Lower leg skin (tissue), 2 donors: ENCODE data around the gene TTC22.

DNA sequence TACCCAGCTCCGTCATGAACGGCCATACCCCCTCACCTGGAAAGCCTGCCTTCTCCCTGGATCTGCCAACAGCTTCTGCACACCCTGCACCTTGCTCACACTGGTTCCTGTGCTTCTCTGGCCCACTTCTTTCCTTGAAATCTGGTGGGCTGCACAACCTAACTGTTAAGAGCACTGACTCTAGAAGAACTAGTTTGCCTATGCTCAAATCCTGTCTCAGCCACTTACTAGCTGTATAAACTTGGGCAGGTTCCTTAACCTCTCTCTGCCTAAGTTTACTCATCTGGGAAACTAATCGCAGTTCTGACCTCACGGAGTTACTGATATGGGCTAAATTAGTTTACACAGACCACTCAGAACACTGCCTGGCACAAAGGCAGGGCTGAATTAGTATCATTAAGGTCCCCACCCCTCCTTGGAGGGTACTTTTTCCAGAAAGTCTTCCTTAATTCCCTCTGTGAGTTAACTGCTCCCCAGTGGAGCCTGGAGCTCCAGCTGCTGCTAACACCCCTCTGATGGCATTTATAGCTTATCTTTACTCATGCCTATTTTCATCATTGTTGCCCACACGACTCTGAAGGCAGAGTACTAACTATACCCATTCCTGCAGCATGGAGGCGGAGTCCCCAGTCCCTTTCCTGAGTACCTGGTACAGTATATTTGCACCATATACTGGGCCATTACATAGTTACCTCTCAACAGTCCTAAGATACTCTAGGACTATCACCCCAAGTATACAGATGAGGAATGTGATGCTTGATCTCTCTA lies 165.9 kb downstream of the MRPL37 start:
- PRO-cap, result no peak
- RAMPAGE, long total RNA, 2 experiments, result no peak in any of the 2 experiments

DNA sequence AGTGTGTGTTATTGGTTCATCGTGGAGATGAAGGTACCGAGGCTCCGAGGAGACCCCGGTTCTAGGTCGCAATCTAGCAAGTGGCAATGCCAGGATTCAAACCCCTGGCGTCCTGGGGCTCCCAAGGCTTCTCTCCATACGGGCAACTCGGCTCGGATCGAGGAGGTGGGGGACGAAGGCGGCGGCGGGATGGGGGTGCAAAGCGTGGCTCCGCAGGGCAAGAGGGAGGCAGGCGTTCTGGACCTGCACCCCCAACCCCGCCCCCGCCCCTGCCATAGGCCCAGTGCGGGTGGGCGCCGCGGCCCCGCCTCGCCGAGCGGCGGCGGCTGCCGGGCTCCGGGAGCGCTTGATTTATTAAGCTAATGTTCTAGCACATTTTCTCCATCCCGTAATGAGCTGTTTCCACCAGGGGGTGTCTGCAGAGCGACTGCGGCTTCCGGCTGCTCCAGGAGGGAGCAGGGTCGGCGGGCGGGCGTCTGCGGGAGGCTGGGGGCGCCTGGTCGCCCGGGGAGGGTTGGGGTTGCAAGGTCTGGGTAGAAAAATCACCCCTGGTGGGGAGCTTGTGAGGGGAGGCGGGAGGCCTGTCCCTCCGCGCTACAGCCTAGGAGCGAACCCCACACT lies 48.7 kb upstream of the ACOT11 start:
- PRO-cap, result no peak
- RAMPAGE, long total RNA, 2 experiments, result no peak in any of the 2 experiments

DNA sequence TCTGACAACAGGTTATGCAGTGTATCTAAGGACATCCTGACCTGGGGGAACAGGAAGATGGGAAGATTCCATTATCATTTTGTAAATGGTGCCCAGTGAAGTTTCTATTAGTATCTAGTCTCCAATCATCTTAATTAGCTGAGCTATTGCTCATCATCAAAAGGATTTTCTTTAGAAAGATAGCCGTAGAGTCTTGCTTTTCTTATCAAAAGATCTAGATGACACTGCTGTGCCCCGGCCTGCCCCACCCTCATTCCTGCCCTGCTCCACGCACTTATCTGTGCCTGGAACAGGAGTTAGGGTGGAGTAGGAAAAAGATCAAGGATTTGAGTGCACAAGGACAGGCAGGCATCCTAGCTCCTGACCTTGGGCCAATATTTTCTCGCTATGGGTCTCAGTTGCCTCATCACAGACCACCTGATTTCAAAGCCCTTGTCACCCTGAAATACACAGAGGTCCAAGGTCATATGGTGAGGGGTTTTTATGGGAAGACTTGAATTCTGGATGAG lies 456 bp upstream of the MROH7 start:
- PRO-cap, result no peak
- RAMPAGE, long total RNA, 2 experiments, result no peak in any of the 2 experiments

GRCh38 chr1:54668687-54668944 lies 27.0 kb downstream of the MROH7 start:
- PRO-cap, result no peak
- RAMPAGE, long total RNA, 2 experiments, result no peak in any of the 2 experiments

GRCh38 chr1:54800580-54801486 lies at the start of gene TTC22:
Gene TTC22, minus strand, starts transcription at chr1:54801323.
- PRO-cap, result unidirectional peak, minus-strand start at chr1:54801323; bidirectional peak, plus-strand start at chr1:54801678, minus-strand start at chr1:54801380
- RAMPAGE, long total RNA, 2 experiments, result start-site peak on the minus strand in 2 of 2 experiments, at chr1:54801167-54801308 at its widest, 25 to 70 reads per replicate

- PRO-cap, result no peak
- RAMPAGE, long total RNA, 2 experiments, result no peak in any of the 2 experiments
These were observed 27.8 kb downstream of the DHCR24 start for GRCh38 chr1:54859142-54859562.

DNA sequence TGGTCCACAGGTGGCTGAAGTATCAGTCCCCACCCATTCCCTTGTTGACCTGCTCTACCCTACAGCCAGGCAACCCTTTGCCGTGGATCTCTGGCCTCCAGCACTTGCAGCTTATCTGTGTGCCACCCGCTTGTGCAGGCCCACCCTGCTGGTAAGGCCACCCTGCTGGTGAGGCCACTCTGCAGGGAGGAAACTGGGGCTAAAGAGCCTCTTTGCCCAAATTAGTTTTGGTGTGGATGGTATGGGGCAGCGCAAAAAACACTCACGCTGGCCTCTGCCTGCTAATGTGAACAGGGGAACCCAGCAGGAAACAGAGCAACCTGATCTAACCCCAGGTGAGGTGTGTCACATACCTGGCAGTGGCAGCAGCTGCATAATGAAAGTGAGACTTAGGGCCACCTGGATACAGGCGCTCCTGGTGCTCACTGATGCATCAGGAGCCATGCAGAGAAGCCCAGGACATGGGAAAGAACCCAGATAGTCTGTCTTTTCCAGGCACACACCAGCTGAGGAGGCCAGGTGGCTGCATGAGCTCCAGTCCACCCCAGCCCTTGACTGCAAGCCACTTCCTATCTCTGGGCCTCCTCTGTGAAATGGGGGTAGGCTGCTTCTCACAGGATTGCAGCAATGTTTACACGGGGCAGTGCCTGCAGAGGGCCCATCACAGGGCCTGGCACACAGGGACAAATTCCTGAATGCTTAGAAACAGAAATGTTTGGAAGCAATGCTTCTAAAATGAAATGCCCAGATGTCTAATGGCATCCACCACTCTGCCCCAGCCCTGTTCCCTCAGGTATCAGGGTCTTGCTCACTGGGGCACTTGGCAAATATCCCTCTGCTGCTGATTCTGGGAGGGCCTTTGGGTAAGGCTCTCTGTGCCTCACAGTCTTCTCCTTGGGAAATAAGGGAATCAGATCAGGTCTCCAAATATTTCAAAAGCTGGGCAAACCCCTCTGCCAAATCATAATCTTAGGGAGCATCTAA lies 20.1 kb downstream of the DHCR24 start:
- PRO-cap, result no peak
- RAMPAGE, long total RNA, 2 experiments, result no peak in any of the 2 experiments

GRCh38 chr1:54927289-54927852 lies 40.4 kb upstream of the DHCR24 start:
- PRO-cap, result no peak
- RAMPAGE, long total RNA, 2 experiments, result no peak in any of the 2 experiments

- PRO-cap, result no peak
- RAMPAGE, long total RNA, 2 experiments, result no peak in any of the 2 experiments
These were observed 30.0 kb upstream of the TMEM61 start for GRCh38 chr1:54949886-54951373.

DNA sequence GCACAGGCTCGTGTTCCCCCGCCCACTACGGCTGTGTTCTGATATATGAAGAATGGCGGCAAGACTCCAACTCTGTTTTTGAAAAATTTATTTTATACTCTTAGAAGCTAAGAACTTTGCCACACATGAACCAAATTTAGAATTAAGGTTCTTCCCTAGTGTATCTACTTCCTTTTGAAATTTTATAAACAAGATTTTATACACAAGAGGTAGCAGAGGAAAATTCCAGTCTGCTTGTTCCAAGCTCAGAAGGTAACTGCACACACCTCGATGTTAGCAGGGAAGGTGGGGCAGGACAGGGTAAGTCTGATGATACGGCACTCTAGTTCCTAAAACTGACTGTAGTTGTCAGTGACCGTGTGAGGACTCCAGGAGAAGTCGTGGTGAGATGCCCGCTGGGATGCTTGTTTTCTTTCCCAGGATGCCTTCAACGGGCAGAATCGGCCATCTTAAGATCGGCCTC lies 27.0 kb downstream of the PCSK9 start:
- PRO-cap, result no peak
- RAMPAGE, long total RNA, 2 experiments, result no peak in any of the 2 experiments

GRCh38 chr1:55096957-55097271 lies 57.6 kb downstream of the PCSK9 start:
- PRO-cap, result no peak
- RAMPAGE, long total RNA, 2 experiments, result start-site peak on the minus strand in 1 of 2 experiments, at chr1:55096997-55097176 at its widest, 29 reads per replicate

DNA sequence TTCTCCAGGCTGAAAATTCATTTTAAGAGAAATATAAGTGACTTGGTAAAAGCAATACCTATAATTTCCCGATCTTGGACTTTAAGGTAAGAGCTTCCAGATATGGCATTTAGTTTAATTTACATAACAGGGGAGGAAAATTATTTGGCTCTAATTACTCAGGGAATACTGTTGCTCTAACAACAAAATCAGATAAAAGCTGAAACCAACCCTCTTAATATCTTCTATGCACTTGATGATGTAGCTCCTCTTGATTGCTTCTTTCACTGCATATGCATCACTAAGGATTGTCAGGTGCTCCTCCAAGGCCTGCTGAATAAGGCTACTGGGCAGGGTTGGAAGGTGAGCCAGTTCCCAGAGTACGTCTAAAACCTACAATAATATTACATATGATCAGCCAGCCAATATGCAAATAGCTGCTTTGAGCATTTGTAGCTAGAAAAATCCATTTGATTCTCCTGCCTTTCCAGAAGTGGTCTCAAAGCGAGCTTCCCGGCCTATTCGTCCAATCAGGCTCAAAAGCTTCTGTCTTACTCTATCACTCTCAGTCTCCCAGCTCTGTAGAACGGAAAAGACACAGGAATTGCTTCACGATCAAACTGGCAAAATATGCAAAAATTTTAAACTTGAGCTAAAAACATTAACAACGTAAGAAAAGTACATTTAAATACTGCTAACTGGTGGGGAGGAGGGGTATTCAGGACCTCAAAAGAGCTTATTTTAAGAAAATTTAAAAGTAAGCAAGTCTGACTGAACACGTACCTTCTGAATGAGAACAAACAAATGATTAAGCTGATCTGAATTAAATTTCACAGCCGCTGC lies 61.0 kb downstream of the USP24 start:
- PRO-cap, result no peak
- RAMPAGE, long total RNA, 2 experiments, result no peak in any of the 2 experiments

- PRO-cap, result no peak
- RAMPAGE, long total RNA, 2 experiments, result no peak in any of the 2 experiments
These were observed 439.6 kb upstream of the USP24 start for GRCh38 chr1:55654699-55655131.

DNA sequence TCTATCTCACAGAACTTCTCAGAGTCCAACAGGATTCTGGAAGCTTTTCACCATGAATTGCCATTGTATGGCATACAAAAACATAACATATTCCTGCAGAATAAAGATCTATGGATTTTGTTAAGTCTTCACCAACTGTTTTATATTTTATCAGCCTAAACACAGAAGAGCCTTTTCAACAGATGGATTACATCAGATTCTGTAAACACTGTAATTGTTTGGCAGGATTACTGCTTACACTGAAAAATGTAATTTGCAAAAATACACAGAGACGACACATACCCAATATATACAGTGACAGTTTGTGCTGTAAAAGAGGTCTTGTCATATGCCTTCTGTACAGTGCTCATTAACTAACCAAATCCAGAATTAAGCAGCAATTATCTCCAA lies 618.2 kb upstream of the USP24 start:
- PRO-cap, result no peak
- RAMPAGE, long total RNA, 2 experiments, result no peak in any of the 2 experiments

- PRO-cap, result no peak
- RAMPAGE, long total RNA, 2 experiments, result no peak in any of the 2 experiments
These were observed 323.4 kb downstream of the PLPP3 start for GRCh38 chr1:56256008-56256387.

DNA sequence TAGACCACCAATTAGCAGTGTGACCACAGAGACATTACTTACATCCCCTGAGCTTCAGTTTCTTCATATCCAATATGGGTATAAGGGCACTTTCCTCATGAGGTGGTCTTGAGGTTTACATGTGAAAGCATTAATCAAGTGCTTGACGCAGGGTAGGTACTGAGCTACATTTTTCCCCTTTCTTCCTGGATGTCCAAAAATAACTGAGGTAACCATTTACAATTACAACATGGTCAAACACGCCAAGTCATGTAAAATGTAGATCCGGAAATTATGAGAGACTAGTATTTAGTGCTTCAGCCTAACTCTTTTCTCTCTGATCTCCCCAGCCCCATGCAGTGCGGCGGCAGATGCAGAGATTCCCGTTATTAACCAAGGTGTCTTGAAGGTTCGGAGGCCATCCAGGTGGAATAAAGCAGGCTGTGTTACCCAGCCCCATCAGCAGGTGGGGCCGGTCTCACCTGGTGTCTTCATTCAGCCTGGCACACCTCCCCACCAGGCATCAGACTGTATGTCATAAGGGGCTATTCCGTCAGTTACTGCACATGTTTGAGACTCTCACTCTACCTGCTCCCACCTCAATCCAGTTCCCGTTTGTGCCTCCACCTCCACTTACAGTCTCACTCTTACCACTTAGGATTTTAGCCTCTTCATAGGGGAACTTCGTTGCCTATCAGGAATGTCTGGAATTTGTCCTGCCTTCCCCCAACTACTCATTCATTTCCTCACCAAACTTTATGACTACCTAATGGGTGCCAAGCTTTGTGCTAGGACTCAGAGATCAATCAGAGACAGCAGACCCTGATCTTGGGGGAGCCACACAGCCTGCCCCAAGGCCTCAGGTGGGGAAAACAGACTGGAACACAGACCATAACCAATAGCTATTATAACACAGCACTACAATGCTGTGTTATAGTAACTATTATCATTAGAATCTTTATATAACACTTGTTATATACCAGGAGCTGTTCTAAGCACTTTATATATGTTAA lies 170.2 kb downstream of the PLPP3 start:
- PRO-cap, result no peak
- RAMPAGE, long total RNA, 2 experiments, result no peak in any of the 2 experiments

DNA sequence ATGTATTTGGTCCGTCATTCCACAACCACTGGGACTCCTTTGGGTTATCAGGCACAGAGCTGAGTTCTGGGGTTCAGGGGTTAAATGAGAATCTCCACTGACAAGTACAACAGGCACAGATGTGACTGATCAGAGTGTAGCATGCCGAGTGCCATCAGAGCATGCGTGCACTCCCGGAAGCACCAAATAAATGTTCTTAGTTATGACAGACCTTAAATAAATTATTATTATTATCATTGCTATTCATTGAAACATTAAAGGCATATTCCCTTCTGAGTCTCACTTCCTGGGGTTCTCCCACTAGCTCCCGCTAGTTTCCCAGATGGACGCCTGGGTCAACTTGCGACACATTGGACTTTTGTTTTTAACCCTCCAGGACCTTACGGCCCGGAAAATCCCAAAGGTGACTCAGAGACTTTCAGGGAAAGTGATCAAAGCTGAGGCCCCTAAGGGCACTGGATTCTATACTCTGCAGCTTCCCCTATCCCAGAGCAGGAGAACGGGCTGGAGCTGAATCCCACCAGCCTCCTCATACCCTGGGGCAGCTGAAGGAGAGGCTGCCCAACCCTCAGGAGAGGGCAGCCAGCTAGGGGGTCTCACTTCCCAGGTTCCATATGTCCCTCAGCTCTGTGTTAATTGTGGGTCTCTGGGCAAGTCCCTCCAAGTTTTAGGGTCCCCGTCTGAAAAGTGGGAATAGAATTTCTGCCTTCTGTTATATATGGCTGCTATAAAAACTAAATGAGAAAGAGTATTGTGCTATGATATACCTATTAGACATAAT lies 130.4 kb downstream of the PLPP3 start:
- PRO-cap, result no peak
- RAMPAGE, long total RNA, 2 experiments, result no peak in any of the 2 experiments

DNA sequence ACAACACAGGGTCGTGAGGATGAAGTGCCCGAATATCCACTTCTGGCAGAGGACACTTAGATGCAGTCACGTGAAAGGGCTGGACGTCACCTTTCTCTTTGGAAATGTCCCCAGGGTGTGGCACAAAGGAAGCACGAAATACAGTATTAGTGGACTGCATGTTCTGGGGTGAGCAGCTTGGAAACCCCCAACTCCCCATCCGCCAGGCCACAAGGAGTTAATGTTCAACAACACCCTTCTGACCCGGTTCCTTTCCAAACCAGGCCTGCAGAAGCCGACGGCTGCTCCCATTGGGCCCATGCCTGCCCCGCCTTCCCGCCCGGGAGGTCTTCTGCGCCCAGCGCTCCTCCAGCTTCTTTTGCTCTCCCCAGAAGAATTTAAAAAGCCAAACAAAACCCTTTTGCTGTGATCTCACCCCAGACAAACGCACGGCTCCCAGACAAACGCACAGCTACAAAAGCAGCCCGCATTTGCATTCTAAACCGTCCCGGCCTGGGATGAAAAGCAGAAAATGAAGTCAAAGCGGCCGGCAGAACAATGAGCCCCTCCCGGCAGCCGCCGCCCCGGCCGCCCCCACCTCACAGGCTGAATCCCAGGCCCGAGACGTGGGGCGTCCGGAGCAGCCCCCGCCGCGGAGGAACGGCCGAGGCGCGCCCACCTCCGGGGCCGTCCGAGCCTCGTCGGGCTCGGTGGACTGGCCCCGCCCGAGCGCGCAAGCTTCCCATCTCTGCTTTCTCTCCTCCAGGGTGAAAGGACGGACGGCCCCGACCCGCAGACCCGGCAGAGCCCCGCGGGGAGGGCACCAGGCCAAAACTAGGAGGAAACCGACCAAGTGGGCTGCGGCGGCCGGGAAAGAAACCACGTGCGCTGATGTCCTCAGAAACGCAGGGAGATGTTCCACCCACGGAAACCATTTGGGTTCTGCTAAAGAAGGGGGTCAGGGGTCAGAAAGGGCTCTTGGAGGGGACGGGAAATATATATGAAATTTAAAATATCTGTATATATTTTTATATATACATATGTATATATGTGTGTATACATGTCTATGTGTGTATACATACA lies 101.9 kb downstream of the PLPP3 start:
- PRO-cap, result unidirectional peak, plus-strand start at position 419 of the sequence
- RAMPAGE, long total RNA, 2 experiments, result no peak in any of the 2 experiments

GRCh38 chr1:56516036-56517509 lies 62.8 kb downstream of the PLPP3 start:
- PRO-cap, result no peak
- RAMPAGE, long total RNA, 2 experiments, result start-site peak on the minus strand in 1 of 2 experiments, at chr1:56516993-56517677 at its widest, 10 reads per replicate

GRCh38 chr1:56544007-56544485 lies 35.3 kb downstream of the PLPP3 start:
- PRO-cap, result no peak
- RAMPAGE, long total RNA, 2 experiments, result no peak in any of the 2 experiments